Measurements from ENCODE around the gene FOXD1.

- RAMPAGE, long total RNA = no peak
- RRBS = no CpG with 5 or more reads among the region's 13 CpGs
Observed at GRCh38 chr5:72901479-72902193, 54.2 kb upstream of the FCHO2 start.

DNA sequence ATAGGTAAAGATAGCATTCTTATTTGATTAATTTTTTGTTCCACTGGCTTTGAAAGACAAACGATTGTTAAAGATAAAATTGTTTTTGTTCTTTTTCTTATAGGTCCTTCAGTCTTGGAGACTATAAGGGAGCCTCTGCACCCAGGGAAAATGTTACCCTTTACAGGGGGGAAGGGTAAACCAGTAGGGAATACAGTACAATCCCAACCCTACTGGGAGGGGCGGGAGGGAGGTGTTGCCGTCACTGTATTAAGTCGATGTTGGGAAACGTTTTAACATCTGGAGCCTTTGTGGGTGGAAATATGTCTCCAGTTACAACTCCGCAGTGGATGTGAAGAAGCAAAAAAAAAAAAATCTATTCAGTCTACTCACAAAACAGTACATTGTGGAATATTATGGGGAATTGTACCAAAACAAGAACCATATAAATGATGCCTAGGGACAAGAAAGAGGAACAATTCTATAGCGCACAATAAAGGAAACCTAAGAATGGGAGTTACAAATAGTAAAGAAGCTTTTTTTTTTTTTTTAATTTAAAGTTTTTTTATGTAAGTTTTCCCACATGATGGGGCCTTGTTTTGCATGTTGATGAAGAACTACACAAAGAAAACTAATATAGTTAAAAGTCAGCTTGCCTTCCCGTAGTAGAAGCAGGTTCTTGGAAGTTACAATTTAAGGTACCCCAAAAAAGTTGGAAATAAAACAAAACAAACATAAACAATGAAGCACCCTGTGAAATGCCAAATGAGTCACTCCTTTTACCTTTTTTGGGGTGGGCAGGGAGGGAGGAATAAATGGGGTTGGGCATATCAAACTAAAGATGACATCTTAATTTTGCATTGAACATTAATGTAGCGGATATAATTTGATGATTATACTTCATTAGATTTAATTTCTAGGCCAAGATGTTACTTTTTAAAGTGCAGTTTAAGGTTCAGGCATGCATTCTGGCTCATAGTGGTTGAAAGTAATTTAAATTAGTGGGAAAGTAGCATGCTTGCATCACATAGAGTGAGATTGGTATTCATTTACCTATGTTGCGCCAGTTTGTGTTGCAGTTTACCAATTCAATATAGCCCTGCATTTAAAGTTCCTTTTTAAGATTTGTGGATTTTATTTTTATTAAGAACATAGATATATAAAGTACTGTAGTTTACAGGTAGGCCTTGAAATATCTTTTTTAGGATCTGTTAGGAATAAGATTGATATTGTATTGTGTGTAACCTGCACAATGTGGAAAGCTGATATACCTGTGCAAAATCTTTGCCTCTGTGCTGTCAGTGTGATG, 46.8 kb upstream of the FCHO2 start:
- RAMPAGE, long total RNA = no peak
- RRBS = no CpG with 5 or more reads among the region's 10 CpGs

- RAMPAGE, long total RNA = no peak
- RRBS = 2% methylated on average over 28 of the region's 73 CpGs
Observed at GRCh38 chr5:72956157-72957061, 568 bp downstream of the FCHO2 start.

DNA sequence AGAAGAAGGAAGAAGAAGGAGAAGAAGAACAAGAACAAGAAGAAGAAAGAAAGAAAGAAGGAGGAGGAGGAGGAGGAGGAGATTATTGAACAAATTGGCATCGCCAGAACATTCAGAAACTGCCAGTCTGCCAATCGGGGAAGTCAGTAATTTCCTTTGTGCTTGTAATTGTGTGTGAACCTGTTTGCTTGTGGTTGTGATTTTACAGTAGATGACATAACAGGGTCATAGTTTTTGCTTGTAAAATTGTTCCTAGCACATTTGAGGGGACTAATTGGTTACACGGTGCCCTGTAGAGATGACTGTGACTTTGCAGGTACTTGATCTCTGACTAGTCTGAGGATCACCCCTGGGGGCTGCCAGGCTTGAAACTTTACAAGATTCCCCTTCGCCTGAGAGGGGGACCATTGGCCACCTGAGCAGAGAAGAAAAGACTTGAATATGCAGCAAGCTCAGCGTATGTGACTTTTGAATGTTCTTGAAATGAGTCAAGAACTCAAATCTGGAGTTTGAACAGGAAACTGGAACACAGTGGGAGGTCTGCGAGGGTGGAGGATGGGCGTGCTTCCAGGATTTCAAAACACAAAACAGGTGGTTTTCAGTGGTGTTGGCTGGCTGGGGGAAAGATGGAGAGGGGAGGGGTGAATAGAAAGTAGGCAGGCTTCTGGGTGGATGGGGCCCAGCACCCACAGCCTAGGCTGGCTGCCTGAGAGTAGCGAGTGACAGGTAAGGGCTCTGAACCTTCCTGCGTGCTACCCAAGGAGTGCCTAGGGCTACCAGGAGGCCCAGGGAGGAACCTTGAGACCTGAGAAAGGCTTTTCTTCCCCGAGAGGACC, 40.5 kb downstream of the TMEM174 start:
- RAMPAGE, long total RNA = no peak
- RRBS = no CpG with 5 or more reads among the region's 10 CpGs

DNA sequence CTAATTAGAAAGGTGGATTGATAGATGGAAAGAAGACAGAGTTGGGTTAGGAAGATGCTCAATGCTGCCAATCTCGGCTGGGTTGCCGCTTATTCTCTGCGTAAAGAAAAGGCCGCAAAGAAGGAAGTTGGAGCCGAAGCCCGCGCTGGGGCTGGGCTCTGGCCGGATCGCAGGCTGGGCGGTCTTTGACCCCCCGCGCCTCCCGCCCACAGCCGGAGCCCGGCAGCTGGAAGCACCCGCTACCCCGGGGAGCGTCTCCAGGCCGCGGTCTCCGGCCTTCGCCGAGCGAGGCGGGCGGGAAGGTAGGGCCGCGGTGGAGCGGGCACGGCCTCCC, 12.1 kb downstream of the FOXD1 start:
- RAMPAGE, long total RNA = no peak
- RRBS = 3% methylated on average over 17 of the region's 30 CpGs

GRCh38 chr5:73448435-73449017, at the start of gene FOXD1:
Gene FOXD1 (minus strand): TSS chr5:73448777.
- RAMPAGE, long total RNA = no peak
- RRBS = under 1% methylated on average over 13 of the region's 58 CpGs

DNA sequence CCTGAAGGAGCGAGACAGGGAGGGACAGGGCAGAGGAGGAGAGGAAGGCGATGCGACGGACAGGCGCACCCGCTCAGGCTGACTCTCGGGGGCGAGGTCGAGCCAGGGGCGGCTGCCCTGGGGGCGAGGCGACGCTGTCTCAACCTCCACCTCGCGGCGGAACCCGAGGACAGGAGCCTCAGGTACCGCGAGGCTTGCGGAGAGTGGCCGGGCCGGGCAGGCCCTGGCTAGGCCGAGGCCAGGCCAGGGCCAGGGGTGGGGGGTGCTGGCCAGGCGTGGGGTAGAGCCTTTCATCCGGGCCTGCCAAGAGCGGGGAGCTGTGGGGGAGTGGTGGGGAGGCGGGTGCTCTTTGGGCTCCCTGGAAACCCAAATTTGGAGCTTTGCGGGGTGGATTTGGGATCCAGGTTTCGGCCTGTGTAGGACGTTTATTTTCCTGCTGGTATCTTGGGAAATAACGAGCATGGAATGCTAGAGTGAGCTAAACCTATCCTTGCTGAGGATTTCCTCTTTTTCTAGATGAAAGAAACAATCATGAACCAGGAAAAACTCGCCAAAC, 454 bp downstream of the BTF3 start:
- RAMPAGE, long total RNA = no peak
- RRBS = 4% methylated on average over 4 of the region's 32 CpGs

GRCh38 chr5:73917403-73917943, 291.5 kb downstream of the ARHGEF28 start:
- RAMPAGE, long total RNA = no peak
- RRBS = no CpG with 5 or more reads among the region's 4 CpGs

DNA sequence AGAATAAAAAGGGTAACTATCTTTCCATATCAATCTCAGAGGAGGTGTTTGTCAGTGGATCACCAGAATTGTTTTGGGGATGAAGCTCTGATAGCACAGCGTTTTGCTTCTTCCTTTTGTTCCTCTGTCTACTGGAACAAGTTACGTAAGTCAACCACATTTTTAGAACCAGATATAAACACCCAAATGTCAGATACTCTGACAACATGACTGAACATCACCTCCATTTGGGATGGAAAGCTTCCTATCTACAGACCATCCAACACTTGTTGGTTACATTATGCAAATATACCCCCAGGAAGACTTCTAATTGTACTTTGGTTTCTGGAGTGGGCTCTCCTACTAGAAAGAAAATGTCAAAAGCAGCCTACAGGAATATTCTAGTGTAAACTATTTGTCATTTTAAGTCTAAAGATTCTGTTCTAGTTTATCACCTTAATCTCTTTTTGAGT, 293.3 kb downstream of the ARHGEF28 start:
- RAMPAGE, long total RNA = no peak
- RRBS = no CpG with 5 or more reads among the region's 2 CpGs

- RAMPAGE, long total RNA = no peak
- RRBS = no CpG with 5 or more reads among the region's 1 CpG
Observed at GRCh38 chr5:74272081-74272589, 368.4 kb downstream of the ENC1 start.

DNA sequence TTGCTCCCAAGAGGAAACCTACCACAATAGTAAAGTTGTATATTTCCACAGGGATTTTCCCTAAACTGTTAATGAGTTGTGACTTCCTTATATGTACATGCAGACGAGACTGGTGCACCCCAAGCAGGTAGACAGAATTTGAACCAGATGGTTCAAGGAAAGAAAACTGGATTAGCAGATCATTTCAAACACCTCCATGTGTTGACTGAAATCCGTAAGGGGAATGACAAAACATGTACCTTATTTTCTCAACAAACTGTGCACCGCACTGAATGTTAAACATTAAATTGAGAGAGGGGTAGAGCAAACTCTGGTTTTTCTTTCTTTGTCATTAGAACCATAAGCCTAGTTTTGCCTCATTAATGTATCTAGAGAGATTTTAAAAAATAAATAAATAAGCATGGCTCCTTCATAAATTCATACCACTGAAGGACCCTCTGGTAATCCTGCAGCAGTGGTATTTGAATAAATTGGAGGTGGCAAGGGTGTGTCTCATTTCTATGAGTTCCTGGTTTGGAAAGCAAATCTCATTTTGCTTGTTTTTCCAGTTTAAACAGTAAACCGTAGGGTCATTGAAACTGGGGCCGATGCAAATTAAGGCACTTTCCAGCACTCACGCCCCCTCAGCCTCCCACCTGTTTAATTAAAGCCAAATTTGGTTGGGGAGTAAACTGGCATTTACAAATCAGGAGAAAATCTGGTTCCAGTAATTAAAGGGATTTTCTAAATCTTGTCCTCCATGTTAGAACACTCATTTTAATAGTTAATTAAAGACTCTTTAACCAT, 51.0 kb downstream of the ENC1 start:
- RAMPAGE, long total RNA = no peak
- RRBS = no CpG with 5 or more reads among the region's 6 CpGs

DNA sequence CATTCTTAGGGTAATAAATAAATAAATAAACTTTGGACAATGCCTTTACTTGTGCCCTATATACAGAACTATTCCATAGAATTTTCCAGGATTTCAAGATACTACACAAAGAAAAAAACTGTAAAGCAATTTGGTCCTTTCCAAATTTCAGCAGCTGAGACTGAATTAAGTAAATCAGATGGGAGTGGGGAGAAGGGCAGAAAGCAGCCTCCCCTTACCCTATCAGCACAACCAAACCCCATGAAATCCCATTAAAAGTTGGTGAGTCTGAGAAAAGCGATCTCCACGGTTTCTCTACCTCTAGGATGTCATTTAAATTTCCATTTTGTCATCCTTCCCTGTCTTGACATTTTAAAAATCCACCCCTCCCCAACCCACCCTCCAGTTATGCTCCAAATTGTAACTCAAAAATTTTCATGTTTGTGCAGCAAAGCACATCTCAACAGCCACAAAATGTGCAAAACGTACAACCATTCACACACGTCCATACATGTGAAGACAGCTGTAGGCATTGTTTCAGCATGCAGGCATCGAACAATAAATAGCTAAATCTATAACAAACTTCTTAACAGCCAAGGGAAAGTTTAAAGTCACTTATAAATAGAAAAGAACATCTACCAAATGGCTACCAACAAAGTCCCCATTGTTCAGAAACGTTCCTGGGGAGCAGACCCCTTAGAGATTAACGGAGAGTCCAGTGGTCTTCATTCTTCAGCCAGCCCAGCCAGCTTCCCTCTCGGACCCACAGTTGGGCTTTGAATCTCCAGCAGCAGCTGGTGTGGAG, 11.5 kb downstream of the ENC1 start:
- RAMPAGE, long total RNA = no peak
- RRBS = no CpG with 5 or more reads among the region's 8 CpGs

- RAMPAGE, long total RNA = no peak
- RRBS = no CpG with 5 or more reads among the region's 5 CpGs
Observed at GRCh38 chr5:74917999-74918645, 51.9 kb upstream of the FAM169A start.

- RAMPAGE, long total RNA = no peak
- RRBS = no CpG with 5 or more reads among the region's 6 CpGs
Observed at GRCh38 chr5:74966614-74967250, 85.6 kb downstream of the GCNT4 start.

DNA sequence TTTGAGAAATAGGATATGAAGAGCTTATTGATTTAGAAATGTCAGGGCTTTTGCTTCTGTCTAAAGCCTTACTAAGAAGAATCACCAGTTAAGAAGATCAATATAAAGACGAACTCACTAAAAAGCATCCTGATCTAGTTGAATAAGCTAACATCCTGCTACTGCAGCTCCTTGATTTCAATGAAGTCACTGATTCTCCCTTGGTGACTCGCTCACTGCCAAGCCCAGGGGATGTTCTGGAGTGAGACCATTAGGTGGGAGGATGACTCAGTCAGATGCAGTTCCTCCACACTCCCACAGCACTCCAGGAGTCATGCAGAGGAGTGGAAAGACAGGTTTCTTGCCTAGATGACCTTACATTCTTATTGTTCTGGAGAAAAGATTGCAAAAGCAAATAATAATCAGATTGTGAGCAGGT, 15.3 kb downstream of the GCNT4 start:
- RAMPAGE, long total RNA = no peak
- RRBS = no CpG with 5 or more reads among the region's 2 CpGs

GRCh38 chr5:75053702-75054739, 1.7 kb upstream of the GCNT4 start:
- RAMPAGE, long total RNA = no peak
- RRBS = 1% methylated on average over 13 of the region's 61 CpGs

GRCh38 chr5:75357609-75358259, 20.7 kb downstream of the HMGCR start:
- RAMPAGE, long total RNA = no peak
- RRBS = no CpG with 5 or more reads among the region's 5 CpGs

DNA sequence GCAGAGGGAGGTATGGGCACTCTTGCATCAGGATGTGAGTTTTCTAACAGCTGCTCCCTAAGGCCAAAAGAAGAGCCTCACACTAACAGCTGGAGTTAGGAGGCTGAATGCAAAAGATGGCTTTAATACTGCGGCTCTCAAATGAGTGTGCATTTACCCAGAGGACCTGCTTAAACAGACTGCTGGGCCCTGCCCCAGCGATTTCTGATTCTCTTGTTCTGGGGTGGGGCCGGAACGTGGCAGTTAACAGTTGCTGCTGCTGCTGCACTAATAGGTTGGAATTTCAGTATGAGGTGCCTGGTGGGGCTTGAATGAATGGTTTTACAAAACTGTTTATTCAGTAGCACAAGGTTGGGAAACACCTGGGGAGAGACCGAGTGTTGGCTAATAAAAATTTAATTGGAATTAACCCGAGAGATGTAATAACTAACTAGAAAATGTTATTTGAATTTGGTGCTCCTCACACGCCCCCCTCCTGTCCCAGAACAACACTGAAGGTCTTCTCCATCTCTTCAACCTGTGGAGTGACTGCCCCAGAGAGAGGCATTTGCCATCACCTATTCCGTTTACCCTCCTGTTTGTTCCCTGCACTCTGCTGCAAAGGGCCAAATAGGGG, 26.2 kb downstream of the HMGCR start:
- RAMPAGE, long total RNA = no peak
- RRBS = no CpG with 5 or more reads among the region's 8 CpGs

GRCh38 chr5:75364773-75365994, 28.2 kb downstream of the HMGCR start:
- RAMPAGE, long total RNA = no peak
- RRBS = no CpG with 5 or more reads among the region's 11 CpGs

DNA sequence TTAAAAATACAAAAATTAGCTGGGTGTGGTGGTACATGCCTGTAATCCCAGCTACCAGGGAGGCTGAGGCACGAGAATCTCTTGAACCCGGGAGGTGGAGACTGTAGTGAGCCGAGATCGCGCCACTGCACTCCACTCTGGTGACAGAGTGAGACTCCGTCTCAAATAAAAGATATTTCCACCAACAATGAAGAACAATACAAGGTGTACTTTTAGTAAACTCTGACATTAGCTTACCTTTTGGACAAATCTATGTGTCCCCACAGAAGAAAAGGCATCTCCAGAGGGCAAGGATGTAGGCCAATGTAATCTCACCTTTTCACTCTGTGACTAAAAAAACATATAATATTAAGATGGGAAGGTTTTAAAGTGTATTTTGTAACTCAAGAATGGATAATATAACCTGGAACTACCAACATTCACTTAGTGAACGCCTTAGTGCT, 63.0 kb downstream of the HMGCR start:
- RAMPAGE, long total RNA = no peak
- RRBS = no CpG with 5 or more reads among the region's 7 CpGs

Data from epithelial cell of alveolus of lung (primary cell).